Liver (tissue), 9 donors: ENCODE data around the genes TPT1 and CBY2.

- PRO-cap, 5 experiments = peak in 1 of 5 experiments; most common minus-strand start chr13:44508805 (in 1)
- RAMPAGE, long total RNA, 2 experiments = no peak in any of the 2 experiments
- RRBS = no CpG with 5 or more reads among the region's 3 CpGs
Measured at GRCh38 chr13:44508583-44509137, 67.5 kb downstream of the TSC22D1 start.

GRCh38 chr13:44516767-44517427 lies 59.2 kb downstream of the TSC22D1 start:
- PRO-cap, 5 experiments = no peak in any of the 5 experiments
- RAMPAGE, long total RNA, 2 experiments = no peak in any of the 2 experiments
- RRBS = no CpG with 5 or more reads among the region's 5 CpGs

- PRO-cap, 5 experiments = no peak in any of the 5 experiments
- RAMPAGE, long total RNA, 2 experiments = no peak in any of the 2 experiments
- RRBS = no CpG with 5 or more reads among the region's 6 CpGs
Measured at GRCh38 chr13:44573639-44574779, 2.1 kb downstream of the TSC22D1 start.

- PRO-cap, 5 experiments = no peak in any of the 5 experiments
- RAMPAGE, long total RNA, 2 experiments = no peak in any of the 2 experiments
- RRBS = no CpG with 5 or more reads among the region's 7 CpGs
Measured at GRCh38 chr13:44751959-44752612, 176.0 kb upstream of the TSC22D1 start.

DNA sequence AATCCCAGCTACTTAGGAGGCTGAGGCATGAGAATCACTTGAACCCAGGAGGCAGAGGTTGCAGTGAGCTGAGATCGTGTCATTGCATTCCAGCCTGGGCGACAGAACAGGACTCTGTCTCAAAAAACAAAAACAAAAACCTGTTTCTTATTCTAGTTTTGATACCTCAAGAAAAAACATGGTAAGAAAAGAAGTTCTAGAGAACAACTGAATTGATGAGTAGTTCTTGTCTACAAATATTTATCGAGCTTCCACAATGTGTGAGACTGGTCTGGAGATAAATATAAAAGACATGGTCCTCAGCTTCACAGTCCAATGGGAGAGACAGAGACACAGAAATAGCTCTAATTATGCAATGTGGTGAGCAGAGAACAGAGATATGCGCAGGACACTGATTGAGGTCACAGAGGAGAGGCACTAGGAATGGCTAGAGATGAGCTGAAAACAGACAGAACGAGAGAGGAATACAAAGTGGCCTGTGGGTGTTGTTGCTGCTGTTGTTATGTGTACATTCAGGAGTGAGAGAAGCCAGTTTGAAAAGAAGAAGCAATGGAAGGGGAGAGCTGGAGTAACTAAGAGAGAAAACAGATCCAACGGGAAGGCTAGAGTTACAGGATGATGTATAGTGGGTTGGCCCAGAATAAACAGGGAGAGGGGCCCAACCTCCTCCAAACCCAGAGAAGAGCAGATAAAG lies 53.2 kb downstream of the GPALPP1 start:
- PRO-cap, 5 experiments = no peak in any of the 5 experiments
- RAMPAGE, long total RNA, 2 experiments = no peak in any of the 2 experiments
- RRBS = no CpG with 5 or more reads among the region's 6 CpGs

GRCh38 chr13:45108651-45109119 lies 11.6 kb upstream of the GTF2F2 start:
- PRO-cap, 5 experiments = no peak in any of the 5 experiments
- RAMPAGE, long total RNA, 2 experiments = no peak in any of the 2 experiments
- RRBS = no CpG with 5 or more reads among the region's 13 CpGs

GRCh38 chr13:45295373-45295920 lies 45.5 kb downstream of the TPT1 start:
- PRO-cap, 5 experiments = no peak in any of the 5 experiments
- RAMPAGE, long total RNA, 2 experiments = no peak in any of the 2 experiments
- RRBS = no CpG with 5 or more reads among the region's 8 CpGs

DNA sequence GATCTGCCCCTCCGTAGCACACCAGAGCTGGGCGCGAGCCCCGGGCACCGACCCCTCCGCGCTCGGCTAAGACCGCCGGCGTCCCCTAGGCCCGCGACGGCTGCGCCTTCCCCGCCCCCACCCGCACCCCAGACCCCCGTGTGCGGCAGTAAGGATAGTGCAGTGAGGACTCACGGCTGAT lies 225 bp downstream of the TPT1 start:
- PRO-cap, 5 experiments = no peak in any of the 5 experiments
- RAMPAGE, long total RNA, 2 experiments = no peak in any of the 2 experiments
- RRBS = 1% methylated on average over 10 of the region's 20 CpGs

GRCh38 chr13:45341049-45342095 lies at the start of gene TPT1:
Gene TPT1, minus strand, starts transcription at chr13:45341183.
- PRO-cap, 5 experiments = peak in 5 of 5 experiments; most common plus-strand start chr13:45341633 (in 4); most common minus-strand start chr13:45341183 (in 5)
- RAMPAGE, long total RNA, 2 experiments = start-site peak on the minus strand in 2 of 2 experiments, at chr13:45341056-45341231 at its widest, 6,739 to 13,018 reads per replicate
- RRBS = 2% methylated on average over 29 of the region's 76 CpGs

GRCh38 chr13:45378706-45379356 lies 37.8 kb upstream of the TPT1 start:
- PRO-cap, 5 experiments = no peak in any of the 5 experiments
- RAMPAGE, long total RNA, 2 experiments = no peak in any of the 2 experiments
- RRBS = no CpG with 5 or more reads among the region's 15 CpGs

- PRO-cap, 5 experiments = no peak in any of the 5 experiments
- RAMPAGE, long total RNA, 2 experiments = no peak in any of the 2 experiments
- RRBS = no CpG with 5 or more reads among the region's 6 CpGs
Measured at GRCh38 chr13:45461283-45461888, 3.4 kb upstream of the COG3 start.

GRCh38 chr13:45669455-45669970 lies 32.6 kb upstream of the CBY2 start:
- PRO-cap, 5 experiments = no peak in any of the 5 experiments
- RAMPAGE, long total RNA, 2 experiments = no peak in any of the 2 experiments
- RRBS = no CpG with 5 or more reads among the region's 15 CpGs

- PRO-cap, 5 experiments = no peak in any of the 5 experiments
- RAMPAGE, long total RNA, 2 experiments = no peak in any of the 2 experiments
- RRBS = no CpG with 5 or more reads among the region's 2 CpGs
Measured at GRCh38 chr13:45702036-45702645, at the start of gene CBY2. Gene CBY2, plus strand, starts transcription at chr13:45702320.

GRCh38 chr13:45979666-45980072 lies 72.9 kb downstream of the ZC3H13 start:
- PRO-cap, 5 experiments = no peak in any of the 5 experiments
- RAMPAGE, long total RNA, 2 experiments = no peak in any of the 2 experiments
- RRBS = no CpG with 5 or more reads among the region's 7 CpGs

GRCh38 chr13:46100990-46101463 lies 3.8 kb downstream of the CPB2 start:
- PRO-cap, 5 experiments = peak in 5 of 5 experiments; most common plus-strand start chr13:46101221 (in 3); most common minus-strand start chr13:46101064 (in 3)
- RAMPAGE, long total RNA, 2 experiments = no peak in any of the 2 experiments
- RRBS = no CpG with 5 or more reads among the region's 4 CpGs

DNA sequence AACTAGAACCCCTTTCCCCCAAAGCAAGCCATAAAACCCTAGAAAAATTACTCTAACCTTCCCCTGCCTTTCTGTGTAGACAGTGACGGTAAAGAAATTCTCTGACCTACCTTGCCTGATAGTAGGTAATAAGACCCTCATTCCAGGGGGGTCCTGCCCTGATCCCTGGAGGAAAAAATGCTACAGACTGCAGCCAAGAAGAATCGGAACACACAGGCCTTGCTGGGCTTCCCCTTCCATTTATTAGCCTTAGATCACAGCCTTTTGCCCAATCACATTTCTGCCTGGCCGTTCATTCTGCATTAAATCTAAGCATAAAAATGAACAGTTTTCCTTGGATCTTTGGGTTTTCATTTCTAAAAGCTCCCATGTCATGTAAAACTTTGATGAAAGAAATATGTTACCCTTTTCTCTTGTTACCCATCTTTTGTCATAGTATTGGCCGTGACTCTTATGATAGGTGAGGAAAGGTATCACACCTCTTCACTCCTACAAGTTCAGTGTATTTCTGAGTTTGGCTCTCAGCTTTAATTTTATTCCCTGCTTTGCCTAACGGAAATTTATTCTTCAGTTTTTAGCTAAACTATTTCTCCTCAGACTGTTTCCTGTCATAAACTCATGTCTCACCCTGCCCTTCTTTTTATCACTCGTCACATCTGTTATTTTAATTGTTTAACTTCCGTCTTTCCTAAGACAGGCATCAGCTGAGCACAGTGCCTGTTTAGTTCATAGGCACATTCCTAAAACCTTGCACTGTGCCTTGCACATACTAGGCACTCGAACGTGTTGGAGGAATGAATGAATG lies 20.4 kb upstream of the CPB2 start:
- PRO-cap, 5 experiments = no peak in any of the 5 experiments
- RAMPAGE, long total RNA, 2 experiments = no peak in any of the 2 experiments
- RRBS = no CpG with 5 or more reads among the region's 9 CpGs

GRCh38 chr13:46127081-46127795 lies 22.4 kb upstream of the CPB2 start:
- PRO-cap, 5 experiments = no peak in any of the 5 experiments
- RAMPAGE, long total RNA, 2 experiments = no peak in any of the 2 experiments
- RRBS = no CpG with 5 or more reads among the region's 7 CpGs

GRCh38 chr13:46142451-46143702 lies 38.0 kb upstream of the CPB2 start:
- PRO-cap, 5 experiments = peak in 3 of 5 experiments; most common plus-strand start chr13:46143442 (in 1); most common minus-strand start chr13:46143271 (in 3)
- RAMPAGE, long total RNA, 2 experiments = no peak in any of the 2 experiments
- RRBS = no CpG with 5 or more reads among the region's 9 CpGs

GRCh38 chr13:46389337-46390606 lies 2.7 kb upstream of the RUBCNL start:
- PRO-cap, 5 experiments = no peak in any of the 5 experiments
- RAMPAGE, long total RNA, 2 experiments = no peak in any of the 2 experiments
- RRBS = no CpG with 5 or more reads among the region's 9 CpGs

GRCh38 chr13:46556460-46557128 lies 3.6 kb downstream of the LRCH1 start:
- PRO-cap, 5 experiments = no peak in any of the 5 experiments
- RAMPAGE, long total RNA, 2 experiments = no peak in any of the 2 experiments
- RRBS = no CpG with 5 or more reads among the region's 6 CpGs